Stomach (tissue), 7 donors: ENCODE results near the genes IMPG1 and TTK.

GRCh38 chr6:75642493-75643598, 41.2 kb downstream of the SENP6 start:
- PRO-cap = no peak
- RAMPAGE, long total RNA, 5 experiments = start-site peak on the plus strand in 2 of 5 experiments, at chr6:75643006-75643587 at its widest, 5 to 8 reads per replicate
- RRBS = no CpG with 5 or more reads among the region's 6 CpGs

GRCh38 chr6:76072577-76073030, at the start of gene IMPG1:
TSS of gene IMPG1 (minus strand) at chr6:76072662.
- PRO-cap = no peak
- RAMPAGE, long total RNA, 5 experiments = no peak in any of the 5 experiments
- RRBS = no CpG with 5 or more reads among the region's 1 CpG

DNA sequence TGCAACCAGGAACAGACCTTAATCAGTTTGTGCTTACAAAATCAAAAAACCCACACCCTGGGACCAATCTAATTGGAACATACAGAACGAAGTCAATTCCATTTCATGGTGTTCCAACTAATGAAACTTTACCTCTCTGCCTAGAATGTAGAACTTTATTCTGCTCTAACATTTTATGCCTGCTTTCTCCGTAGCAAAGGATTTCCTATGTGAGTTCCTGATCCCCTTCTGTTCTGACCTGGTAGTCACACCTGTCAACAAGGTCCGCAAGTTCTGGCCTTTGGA, 390.3 kb downstream of the HTR1B start:
- PRO-cap = no peak
- RAMPAGE, long total RNA, 5 experiments = no peak in any of the 5 experiments
- RRBS = no CpG with 5 or more reads among the region's 3 CpGs

DNA sequence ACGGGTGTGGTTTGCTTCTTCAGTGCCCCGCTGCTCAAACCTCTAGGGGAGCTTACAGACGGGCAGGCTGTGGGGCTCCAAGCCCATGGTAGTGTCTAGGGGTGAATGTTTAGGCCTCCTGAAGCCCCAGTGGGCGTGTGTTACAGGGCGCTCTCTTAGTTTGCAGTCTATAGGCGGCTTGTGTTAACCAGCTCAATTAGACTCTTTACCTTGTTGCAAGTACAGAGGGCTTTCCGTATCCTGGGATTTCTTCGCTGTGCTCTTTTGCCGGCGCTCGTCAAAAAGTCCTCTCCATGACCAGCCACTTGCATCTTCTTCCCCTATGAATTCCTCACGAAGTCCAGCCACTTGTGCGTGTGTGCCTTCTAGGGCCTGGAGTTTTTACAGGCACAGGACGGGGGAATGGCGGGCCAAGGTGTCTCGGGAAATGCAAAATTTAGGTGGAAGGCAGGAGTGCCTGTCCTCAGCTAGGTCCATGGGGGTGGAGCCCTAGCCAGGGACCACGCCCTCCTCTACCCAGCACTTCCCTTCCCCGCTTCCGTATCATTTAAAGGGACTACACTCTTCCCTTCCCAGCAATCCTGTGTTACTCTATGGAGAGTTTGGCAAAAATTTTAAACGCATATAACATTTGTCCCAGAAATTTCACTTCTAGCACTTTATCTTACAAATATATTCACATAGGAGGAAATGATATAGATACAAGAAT, 94.5 kb downstream of the HTR1B start:
- PRO-cap = no peak
- RAMPAGE, long total RNA, 5 experiments = start-site peak on the minus strand in 4 of 5 experiments, centred at positions 422 to 487 of the sequence, 8 to 63 reads per replicate
- RRBS = no CpG with 5 or more reads among the region's 20 CpGs

GRCh38 chr6:77649991-77650797, 2.6 kb upstream of the MEI4 start:
- PRO-cap = no peak
- RAMPAGE, long total RNA, 5 experiments = no peak in any of the 5 experiments
- RRBS = no CpG with 5 or more reads among the region's 47 CpGs

DNA sequence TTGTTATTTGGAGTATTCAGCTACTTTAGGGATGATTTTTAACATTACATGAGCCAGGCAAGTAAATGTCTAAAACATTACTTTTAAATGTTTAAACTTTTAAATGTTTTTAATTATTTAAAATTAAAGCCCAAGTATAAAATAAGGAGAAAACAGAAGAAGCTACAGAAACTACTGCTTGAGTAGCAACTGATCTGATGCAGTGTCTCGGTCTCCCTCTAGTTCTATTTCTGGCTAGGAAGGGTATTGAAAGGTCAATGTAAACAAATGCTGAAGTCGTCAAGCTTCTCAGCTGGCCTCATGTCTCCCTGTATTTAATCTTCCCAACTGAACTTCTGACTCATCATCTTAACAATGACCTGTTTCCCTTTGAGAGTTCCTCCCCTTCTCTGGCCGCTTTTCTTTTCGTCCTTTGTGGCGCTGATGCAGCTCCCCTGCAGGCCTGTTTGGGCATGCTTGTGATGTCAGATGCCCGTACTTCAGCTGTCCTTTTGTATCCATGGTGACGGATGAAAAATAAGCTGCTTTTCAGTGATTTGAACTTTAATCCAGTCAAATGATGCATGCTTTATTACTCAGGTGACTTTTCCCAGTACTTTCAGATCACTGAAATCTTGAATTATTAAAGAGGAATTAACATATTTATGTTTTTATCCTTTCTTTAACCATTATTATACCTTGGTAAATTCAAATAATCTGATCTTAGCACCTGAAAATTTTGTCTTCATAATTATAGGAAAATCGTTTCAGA, 7.8 kb upstream of the LCA5 start:
- PRO-cap = unidirectional peak, minus-strand start at position 329 of the sequence; unidirectional peak, minus-strand start at position 407 of the sequence
- RAMPAGE, long total RNA, 5 experiments = no peak in any of the 5 experiments
- RRBS = no CpG with 5 or more reads among the region's 8 CpGs

DNA sequence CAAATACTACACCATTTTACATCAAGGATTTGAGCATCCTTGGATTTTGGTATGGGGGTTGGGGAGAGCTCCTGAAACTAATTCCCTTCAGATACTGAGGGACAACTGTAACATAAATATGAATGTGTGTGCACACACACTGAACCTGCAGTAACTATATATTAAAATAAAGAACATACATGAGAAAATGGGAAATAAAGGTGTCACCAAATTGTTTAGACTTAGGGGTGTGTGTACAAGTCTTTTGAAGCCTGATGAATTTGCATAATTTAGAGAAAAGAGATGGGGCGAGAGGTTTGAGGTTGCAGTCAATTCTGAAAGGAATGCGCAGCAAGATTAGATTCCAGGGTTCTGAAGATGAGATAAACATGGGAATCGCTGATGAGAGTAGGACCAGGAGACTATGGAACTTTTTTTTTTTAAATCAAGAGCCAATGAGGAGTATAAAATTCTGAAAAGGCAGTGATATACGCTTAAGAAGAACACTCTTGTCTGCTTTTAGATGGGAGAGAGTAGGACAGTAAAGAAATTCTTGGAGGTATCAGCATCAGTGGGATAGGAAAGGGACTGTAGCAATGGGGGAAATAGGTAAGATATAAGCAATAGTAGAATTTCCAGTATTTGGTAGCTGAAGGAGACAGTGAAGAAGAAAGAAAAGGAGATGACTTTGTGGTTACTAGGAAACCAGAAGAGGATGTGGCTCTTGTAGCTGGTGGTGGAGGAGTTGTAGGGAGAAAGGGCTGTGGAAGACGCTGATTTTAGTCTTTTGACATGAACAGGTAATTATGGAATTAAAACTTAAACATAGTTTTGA, 25.8 kb downstream of the SH3BGRL2 start:
- PRO-cap = no peak
- RAMPAGE, long total RNA, 5 experiments = start-site peak on the plus strand in 1 of 5 experiments, centred at position 292 of the sequence, 14 reads per replicate
- RRBS = no CpG with 5 or more reads among the region's 5 CpGs

- PRO-cap = no peak
- RAMPAGE, long total RNA, 5 experiments = no peak in any of the 5 experiments
- RRBS = no CpG with 5 or more reads among the region's 21 CpGs
Observed at GRCh38 chr6:79869425-79869931, 77.9 kb downstream of the ELOVL4 start.

- PRO-cap = bidirectional peak, plus-strand start at chr6:80004631, minus-strand start at chr6:80004357
- RAMPAGE, long total RNA, 5 experiments = start-site peak on the plus strand in 3 of 5 experiments, at chr6:80004626-80004674 at its widest, 5 to 83 reads per replicate
- RRBS = 1% methylated on average over 8 of the region's 70 CpGs
Observed at GRCh38 chr6:80003757-80005117, at the start of gene TTK. TSS of gene TTK (plus strand) at chr6:80004649.

GRCh38 chr6:81720184-81720730, 32.2 kb downstream of the TENT5A start:
- PRO-cap = no peak
- RAMPAGE, long total RNA, 5 experiments = start-site peak on the minus strand in 1 of 5 experiments, at chr6:81720305-81720365 at its widest, 5 reads per replicate
- RRBS = no CpG with 5 or more reads among the region's 1 CpG

DNA sequence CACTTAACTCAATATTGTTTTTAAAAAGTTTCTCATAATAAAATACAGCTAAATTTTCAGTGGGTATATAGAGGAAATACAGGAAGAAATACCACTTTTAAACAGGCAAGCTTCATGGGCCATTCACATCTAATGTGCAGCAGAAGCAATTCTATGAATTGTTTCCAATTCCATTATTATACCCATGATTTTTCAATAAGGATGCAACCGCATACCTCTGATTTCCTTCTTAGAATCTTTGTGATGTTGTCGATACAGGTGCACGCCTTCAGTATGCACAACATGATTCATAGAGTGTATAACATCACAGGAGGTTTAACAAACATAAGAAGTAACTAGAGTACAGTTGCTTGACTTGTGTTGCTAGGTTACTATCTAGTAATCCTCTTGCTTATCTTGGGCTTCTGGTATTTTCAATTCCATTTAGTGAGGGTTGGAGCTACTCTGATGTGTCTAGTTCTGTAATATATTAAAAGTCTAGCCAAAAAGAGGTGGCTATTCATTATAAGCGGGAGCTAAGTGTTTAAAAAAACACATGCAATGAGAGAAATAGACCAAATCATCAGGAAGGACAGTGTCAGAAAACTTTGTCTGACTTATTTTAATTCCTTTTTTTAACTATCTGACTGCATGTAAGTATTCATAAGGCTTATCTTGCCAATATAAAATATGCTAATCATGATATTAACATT, 85.5 kb upstream of the TENT5A start:
- PRO-cap = unidirectional peak, plus-strand start at position 422 of the sequence
- RAMPAGE, long total RNA, 5 experiments = no peak in any of the 5 experiments
- RRBS = no CpG with 5 or more reads among the region's 4 CpGs

DNA sequence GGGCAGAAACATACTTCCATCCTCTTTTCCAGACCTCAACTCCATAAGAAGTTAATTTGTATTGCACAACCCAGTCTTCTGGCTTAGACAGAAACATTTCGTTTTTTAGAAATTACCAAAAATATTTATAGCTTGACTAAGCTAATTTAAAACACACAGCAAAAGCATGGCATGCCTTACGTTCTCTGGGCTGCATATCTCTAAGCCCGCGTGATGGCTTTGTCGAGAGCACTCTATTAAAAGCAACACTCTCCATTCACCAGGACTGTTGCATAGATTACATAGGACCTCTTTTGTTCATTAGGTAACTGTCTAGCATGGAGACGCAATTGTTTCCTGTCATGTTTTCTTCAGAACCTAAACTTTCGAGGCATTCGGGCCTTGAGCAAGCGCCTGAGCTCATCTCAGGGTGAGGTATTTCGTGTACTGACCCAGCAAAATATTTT, 104.5 kb downstream of the IBTK start:
- PRO-cap = no peak
- RAMPAGE, long total RNA, 5 experiments = no peak in any of the 5 experiments
- RRBS = no CpG with 5 or more reads among the region's 10 CpGs

DNA sequence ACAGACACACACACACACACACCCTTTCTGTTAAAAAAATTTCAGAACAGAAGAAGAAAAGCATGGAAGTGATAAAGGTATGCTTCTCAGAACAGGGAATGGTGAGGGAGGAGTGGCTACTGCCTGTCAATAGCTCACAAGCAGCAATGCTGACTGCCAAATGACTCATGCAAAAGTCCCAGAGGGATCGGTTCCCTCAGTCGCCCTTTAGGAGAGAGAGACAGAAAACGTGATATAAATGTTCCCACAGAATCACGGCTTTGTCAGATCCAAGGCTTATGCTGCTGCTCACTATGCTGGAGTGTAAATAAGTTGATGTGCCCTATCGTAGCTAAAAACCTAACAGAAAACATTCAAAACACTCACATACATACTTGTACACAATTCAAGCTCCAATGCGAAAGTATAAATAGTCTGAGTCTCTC, 102.6 kb downstream of the IBTK start:
- PRO-cap = no peak
- RAMPAGE, long total RNA, 5 experiments = no peak in any of the 5 experiments
- RRBS = no CpG with 5 or more reads among the region's 6 CpGs

- PRO-cap = no peak
- RAMPAGE, long total RNA, 5 experiments = start-site peak on the minus strand in 1 of 5 experiments, at chr6:82186180-82186570 at its widest, 16 reads per replicate
- RRBS = no CpG with 5 or more reads among the region's 4 CpGs
Observed at GRCh38 chr6:82186147-82186918, 61.2 kb downstream of the IBTK start.

- PRO-cap = bidirectional peak, plus-strand start at chr6:82247341, minus-strand start at chr6:82247228
- RAMPAGE, long total RNA, 5 experiments = start-site peak on the minus strand in 1 of 5 experiments, at chr6:82247304-82247408 at its widest, 6 reads per replicate
- RRBS = 2% methylated on average over 3 of the region's 16 CpGs
Observed at GRCh38 chr6:82246701-82247378, 704 bp downstream of the IBTK start.

GRCh38 chr6:82364991-82366148, 1.8 kb downstream of the TPBG start:
- PRO-cap = unidirectional peak, minus-strand start at chr6:82365186
- RAMPAGE, long total RNA, 5 experiments = no peak in any of the 5 experiments
- RRBS = under 1% methylated on average over 9 of the region's 79 CpGs

GRCh38 chr6:82395093-82395346, 31.4 kb downstream of the TPBG start:
- PRO-cap = no peak
- RAMPAGE, long total RNA, 5 experiments = no peak in any of the 5 experiments
- RRBS = no CpG with 5 or more reads among the region's 18 CpGs

GRCh38 chr6:83221672-83221989, 28.5 kb downstream of the RWDD2A start:
- PRO-cap = no peak
- RAMPAGE, long total RNA, 5 experiments = no peak in any of the 5 experiments

- PRO-cap = no peak
- RAMPAGE, long total RNA, 5 experiments = start-site peak on the minus strand in 1 of 5 experiments, at chr6:83260817-83260899 at its widest, 13 reads per replicate
Observed at GRCh38 chr6:83260548-83261108, 67.5 kb downstream of the RWDD2A start.

GRCh38 chr6:83853973-83854545, 899 bp downstream of the RIPPLY2 start:
- PRO-cap = no peak
- RAMPAGE, long total RNA, 5 experiments = no peak in any of the 5 experiments
- RRBS = no CpG with 5 or more reads among the region's 19 CpGs